Jejunum (tissue), 1 donor: ENCODE measurements around a stretch of chr15.

DNA sequence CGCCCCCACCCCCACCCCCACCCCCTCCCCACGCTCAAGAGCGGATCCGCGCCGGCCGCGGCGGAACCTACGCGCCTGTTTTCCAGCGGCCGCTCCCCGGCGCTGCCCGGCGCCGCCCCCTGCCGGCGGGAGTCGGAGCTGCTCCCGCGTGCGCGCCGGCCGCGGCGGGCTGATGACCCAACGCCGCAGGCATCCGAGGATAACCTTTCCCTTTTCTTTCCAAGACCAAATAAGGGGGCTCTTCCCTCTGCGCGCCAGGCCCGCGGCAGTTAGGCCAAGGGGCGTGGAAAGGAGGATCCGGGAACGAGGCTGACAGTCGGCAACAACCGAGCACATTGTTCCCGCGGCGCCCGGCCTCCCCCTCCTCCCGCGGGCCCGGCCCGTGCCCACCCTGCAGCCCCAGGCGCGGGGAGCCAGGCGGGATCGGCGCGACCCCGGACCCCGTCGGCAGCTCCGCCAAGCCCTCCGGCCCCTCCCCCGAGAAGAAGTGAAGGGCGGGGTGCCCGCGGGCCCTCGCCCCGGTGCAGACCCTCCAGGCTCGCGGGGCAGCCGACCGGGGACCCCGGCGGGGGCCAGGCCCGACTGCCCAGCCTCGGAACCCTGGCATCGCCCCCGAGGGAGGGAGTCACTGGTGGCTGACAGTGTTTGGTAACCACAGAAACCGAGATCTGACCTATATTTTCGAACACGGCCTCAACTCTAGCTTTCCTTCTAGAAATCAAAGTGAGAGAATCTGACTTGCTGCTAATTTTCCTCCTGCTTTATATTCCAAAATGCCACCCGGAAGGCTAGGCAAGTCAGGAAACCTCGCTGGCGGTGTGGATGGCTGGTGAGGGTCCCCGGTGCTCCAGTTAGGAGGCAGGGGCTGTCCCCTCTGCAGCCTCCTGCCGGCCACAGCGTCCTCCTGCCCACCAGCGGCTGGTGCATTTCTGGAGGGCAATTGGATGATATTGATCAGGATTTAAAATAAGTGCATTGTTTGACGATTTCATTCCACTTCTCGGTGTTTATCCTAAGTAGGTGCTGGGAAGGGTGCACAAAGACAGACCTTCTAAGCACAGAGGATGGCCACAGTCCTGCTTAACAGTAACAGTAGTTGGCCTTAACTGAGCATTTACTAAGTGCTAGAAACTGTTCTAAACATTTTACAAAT lies 45.5 kb upstream of the SYNM start:
- PRO-cap, result bidirectional peak, plus-strand start at position 288 of the sequence, minus-strand start at position 104 of the sequence

DNA sequence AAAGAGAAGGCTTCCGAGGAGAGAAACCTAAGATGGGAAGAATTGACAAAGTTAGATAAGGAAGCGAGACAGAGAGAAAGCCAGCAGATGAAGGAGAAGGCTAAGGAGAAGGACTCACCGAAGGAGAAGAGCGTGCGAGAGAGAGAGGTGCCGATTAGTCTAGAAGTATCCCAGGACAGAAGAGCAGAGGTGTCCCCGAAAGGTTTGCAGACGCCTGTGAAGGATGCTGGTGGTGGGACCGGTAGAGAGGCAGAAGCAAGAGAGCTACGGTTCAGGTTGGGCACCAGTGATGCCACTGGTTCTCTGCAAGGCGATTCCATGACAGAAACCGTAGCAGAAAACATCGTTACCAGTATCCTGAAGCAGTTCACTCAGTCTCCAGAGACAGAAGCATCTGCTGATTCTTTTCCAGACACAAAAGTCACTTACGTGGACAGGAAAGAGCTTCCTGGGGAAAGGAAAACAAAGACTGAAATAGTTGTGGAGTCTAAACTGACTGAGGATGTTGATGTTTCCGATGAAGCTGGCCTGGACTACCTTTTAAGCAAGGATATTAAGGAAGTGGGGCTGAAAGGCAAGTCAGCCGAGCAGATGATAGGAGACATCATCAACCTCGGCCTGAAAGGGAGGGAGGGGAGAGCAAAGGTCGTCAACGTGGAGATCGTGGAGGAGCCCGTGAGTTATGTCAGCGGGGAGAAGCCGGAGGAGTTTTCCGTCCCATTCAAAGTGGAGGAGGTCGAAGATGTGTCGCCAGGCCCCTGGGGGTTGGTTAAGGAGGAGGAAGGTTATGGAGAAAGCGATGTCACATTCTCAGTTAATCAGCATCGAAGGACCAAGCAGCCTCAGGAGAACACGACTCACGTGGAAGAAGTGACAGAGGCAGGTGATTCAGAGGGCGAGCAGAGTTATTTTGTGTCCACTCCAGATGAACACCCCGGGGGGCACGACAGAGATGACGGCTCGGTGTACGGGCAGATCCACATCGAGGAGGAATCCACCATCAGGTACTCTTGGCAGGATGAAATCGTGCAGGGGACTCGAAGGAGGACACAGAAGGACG lies 25.4 kb downstream of the SYNM start:
- PRO-cap, result no peak

DNA sequence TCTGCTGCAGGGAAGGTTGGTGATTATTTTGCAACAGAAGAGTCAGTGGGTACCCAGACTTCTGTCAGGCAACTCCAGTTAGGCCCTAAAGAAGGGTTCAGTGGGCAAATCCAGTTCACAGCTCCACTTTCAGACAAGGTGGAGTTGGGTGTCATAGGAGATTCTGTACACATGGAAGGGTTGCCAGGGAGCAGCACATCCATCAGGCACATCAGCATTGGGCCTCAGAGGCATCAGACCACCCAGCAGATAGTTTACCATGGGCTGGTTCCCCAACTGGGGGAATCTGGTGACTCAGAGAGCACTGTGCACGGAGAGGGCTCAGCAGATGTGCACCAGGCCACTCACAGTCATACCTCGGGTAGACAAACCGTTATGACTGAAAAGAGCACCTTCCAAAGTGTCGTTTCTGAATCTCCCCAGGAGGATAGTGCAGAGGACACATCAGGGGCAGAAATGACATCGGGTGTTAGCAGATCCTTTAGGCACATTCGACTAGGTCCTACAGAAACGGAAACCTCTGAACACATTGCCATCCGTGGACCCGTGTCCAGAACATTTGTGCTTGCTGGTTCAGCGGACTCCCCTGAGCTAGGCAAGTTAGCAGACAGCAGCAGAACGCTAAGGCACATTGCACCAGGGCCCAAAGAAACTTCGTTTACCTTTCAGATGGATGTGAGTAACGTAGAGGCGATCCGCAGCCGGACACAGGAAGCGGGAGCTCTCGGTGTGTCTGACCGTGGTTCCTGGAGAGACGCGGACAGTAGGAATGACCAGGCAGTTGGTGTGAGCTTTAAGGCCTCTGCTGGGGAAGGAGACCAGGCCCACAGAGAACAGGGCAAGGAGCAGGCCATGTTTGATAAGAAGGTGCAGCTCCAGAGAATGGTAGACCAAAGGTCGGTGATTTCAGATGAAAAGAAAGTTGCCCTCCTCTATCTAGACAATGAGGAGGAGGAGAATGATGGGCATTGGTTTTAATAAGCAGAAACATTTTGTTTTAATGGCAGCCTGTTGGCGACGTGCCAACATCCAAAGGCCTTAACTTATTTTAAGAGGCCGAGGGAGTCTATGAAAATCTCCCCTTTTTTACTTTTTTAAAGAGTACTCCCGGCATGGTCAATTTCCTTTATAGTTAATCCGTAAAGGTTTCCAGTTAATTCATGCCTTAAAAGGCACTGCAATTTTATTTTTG lies 27.6 kb downstream of the SYNM start:
- PRO-cap, result no peak

DNA sequence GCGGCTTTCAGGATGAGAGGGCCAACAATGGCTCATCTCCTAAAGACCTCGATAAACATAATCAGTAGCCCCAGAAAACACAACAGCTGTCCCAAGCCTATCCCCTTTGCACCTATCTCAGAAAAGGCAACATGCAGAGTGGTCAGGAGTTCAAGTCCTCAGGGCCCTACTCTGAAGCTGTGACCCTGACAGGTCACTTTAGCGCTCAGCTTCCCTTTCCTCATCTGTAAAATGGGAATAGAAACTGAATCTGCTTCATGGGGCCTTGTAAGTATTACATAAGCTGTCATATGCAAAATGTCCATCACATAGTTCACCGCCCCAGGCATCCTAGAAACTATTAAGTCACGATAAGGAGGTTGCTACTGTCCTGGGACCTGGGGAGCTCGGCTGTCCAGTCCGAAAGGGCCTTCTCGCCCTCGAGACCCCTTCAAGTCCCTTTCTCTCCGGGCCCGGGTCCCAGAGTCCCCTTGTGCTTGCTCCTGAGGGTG lies 1.1 kb upstream of the MEF2A start:
- PRO-cap, result unidirectional peak, plus-strand start at position 362 of the sequence

GRCh38 chr15:99723729-99724635 lies 9.3 kb downstream of the LYSMD4 start:
- PRO-cap, result no peak

DNA sequence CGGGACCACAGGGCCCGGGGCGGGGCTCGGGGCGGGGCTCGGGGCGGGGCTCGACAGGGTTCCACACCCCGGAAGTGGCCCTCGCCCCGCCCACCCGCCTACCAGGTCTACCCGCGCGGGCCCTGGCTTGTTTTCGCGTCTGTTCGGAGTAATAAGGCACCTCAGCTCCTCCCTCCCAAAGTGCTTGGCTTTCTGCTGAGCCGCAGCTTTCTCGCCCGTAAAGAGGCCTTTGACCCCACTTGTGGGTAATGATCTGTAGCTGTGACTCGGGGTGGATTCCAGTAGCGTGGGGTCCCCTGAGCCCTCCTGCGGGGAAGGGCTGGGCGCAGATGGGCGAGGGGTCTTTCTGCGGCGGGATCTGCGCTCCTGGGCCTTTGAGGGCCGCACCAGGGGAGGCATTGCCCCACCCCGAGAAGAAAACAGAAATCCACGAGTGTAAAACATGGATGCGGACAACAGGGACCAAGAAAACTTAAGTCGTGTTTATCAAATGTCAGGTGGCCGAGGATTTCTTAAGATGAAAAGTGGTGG lies 369 bp upstream of the LYSMD4 start:
- PRO-cap, result bidirectional peak, plus-strand start at position 130 of the sequence, minus-strand start outside the sequence

GRCh38 chr15:100185629-100186166 lies 156.1 kb downstream of the ADAMTS17 start:
- PRO-cap, result no peak

DNA sequence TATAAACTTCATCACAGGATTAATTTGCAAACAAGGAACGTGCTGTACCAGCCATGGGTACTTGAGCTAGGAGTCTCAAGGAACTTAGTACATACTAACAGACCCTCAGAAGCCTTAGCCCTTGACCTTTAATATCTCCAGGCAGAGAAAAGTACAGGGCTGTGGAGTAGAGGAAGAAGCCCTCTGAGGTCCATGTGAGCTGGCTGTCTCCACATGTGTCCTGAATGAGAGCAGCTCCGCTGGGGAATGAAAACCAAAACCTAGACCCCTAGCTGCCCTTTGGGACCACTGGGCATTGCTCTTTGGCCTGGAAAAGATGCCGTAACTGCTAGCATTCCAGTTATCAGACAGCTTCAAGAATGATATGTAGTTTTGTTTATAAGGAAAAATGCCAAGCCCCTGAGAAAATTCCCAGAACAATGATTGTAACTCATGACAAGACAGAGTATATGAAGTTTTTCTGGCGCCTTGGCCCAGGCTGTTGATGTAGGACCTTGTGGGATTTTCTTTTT lies 92.2 kb downstream of the ASB7 start:
- PRO-cap, result no peak

- PRO-cap, result no peak
These were observed 8.1 kb downstream of the LRRK1 start for GRCh38 chr15:100926979-100927873.

DNA sequence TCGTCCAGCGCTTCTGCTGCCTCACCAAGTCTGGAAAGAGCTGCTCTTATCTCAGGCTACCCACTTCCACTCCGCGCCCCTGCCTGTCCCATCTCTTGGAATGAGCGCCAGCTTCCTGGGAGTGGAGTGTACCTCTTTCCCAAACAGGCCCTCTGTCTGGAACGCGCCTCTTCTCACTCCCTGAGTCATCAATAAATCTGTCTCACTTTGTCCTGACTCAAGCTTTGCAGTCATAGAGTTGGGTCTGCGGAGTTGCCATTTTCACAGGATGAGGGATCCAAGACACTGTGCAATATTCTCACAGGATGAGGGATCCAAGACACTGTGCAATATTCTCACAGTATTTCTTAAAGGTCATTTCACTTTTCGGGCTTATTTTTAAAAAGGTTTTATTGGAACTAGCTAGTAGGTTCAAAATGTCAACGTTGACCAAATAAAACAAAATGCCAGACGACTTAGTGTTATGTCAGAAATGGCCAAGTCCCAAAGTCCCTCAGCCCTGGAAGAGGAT lies 81.2 kb downstream of the CHSY1 start:
- PRO-cap, result no peak

- PRO-cap, result no peak
These were observed 9.2 kb downstream of the CHSY1 start for GRCh38 chr15:101242366-101243263.

DNA sequence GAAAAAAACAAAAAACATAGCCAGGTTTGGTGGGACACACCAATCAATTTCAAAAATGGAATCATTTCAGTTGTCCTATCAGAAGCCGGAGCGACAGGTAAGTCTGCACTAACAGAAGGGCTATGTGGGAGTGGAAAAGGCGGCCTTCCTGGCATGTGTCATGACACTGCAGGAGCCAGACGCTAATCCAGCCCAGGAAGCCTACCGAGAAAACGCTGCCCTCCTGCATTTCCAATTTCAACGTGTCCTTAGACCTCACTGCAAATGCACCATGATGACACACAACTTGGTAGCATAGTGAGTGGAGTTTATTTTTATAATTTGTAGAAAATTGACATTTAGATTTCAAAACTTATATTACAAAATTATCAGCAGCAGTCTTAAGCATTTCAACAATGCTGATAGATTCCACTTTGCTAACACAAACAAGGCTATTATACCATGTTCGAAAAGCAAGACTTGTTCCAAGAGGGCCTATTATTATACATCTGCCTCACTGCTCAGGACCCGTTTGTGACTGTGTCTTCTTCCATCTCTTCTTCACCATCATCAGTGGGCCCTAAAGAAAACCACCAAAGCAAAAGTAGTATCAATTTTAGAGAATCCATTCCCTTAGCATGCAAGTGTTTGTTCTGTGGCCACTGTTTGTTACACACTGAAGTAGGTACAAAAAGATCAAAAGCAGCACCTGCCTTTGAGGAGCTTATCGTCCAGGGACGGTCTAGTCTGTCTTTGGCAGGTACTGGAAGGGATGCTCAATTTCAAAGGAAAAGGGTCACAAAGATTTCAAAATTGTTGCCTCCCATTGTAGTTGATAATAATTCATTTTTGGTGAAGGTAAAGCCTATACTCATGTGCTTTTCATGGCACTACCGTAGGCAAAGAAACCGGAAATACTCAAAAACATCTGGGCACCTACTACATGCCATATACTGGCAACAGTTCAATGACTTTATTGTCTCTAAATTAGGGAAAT lies 4.2 kb upstream of the SELENOS start:
- PRO-cap, result no peak

GRCh38 chr15:101292884-101293655 lies 2.0 kb downstream of the SNRPA1 start:
- PRO-cap, result no peak

DNA sequence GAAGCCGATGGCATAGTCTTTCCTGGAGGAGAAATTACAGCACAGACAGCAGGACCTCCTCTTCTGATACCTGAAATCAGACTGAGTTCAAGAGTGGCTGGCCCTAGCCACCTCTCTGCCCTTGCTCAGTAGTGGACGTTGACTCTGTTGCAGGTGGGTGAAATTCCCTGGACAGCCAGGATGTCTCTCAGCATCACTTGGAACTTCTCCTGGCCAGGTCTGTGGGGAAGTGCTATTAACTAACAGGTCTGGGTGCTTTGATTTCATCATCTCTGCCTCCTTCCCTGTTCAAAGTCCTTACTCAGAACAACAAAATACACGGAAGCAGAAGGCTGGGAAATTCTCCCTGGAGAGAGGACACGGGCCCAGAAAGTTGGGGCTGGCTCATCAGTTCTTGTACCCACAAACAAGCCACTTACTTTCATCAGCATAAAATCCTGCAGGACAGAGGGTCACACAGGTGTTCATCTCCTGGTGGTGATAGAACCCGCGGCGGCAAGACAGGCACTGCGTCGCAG lies 29.4 kb upstream of the SNRPA1 start:
- PRO-cap, result bidirectional peak, plus-strand start at position 327 of the sequence, minus-strand start at position 211 of the sequence

- PRO-cap, result no peak
These were observed 11.1 kb downstream of the TM2D3 start for GRCh38 chr15:101640960-101641513.

GRCh38 chr15:101683935-101684494 lies 31.8 kb upstream of the TM2D3 start:
- PRO-cap, result no peak

- PRO-cap, result no peak
These were observed 142.2 kb downstream of the OR4F15 start for GRCh38 chr15:101954153-101954616.